RPMI7951 (cell line): Measurements from ENCODE around the genes SMIM6, WBP2 and FBF1.

- RAMPAGE, long total RNA = no peak
Observed at GRCh38 chr17:75589731-75589928, 2.0 kb downstream of the MYO15B start.

DNA sequence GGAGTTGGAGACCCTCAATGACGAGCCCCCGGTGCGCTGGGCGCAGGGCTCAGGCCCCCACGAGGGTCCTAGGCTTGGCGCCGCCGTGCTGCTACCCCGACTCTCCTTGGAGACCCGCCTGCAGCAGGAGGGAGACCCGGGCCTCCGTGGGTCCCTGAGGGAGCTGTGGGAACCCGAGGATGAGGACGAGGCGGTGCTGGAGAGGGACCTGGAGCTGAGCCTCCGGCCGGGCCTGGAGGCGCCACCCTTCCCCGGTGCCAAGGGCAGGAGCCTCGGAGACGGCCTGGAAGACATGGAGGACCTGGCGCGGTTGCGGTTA, 2.3 kb downstream of the MYO15B start:
- RAMPAGE, long total RNA = no peak

DNA sequence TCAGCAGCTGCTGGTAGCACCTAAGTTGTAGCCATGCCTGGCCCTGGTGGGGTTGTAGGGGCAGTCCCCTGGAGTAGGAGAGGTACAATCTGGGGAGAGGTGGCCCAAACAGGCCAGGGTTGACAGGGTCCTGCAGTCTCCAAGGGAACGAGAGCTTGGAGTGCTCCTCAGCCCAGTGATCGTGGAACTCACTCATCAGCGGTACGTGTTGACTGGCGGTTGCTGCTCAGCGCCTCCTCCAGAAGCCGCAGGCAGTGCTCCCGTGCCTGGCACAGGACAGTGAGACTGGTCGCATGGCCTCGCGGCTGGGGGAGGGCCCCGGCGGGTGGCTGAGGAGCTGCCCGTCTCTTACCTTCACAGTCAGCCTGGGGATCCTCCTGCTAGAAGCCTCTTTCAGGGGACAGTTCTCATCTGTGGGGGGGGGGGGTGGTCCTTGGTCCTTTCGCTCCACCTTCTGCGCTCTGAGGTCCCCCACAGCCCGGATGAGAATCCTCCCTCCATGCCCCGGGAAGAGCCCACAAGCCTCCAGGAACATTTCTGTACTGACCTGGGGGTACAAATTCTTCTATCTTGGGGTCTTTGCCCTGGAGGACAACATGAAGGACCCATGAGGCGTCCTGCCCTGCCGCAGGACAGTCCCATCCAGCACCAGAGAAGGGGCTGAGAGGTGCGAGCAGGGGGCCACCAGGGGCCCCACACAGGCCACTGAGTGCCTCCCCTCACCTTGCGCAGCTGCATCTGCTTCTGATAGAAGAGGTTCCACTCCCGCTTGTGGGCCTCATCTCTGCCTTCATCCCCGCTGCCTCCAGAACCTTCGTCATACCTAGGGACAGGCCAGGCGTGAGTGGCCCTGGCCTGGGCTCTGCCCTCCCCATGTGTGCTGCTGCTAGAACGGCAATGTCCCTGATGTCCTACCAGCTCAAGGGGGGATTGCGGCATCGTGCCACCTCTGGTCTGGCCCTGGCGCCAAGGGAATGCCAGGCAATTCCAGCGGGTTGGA, 2.5 kb upstream of the SMIM5 start:
- RAMPAGE, long total RNA = no peak

DNA sequence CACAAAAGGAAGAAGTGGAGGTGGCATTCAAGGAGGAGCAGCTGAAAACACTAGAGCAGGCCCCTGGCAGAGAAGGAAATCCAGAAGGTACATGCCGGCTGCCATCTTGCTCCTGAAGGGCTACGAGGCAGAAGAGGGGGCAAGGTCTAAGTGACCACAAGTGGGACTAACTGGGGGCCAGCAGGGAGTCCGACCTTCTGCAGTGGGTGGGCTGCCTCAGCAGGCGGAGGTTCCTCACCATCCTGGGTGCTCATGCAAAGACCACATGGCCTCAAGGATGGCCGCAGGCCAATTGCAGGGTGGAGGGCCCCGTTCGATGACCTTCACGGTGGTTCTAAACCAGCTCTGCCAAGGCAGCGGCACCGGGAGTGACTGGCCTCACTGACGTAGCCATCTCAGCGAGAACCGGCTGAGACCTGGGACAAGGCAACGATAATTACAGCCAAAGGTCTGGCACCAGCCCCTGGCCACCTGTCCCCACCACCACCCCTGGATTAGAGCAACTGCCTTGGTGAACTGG, 5.6 kb downstream of the SMIM5 start:
- RAMPAGE, long total RNA = no peak

- RAMPAGE, long total RNA = no peak
Observed at GRCh38 chr17:75646037-75646875, at the start of gene SMIM6. TSS of gene SMIM6 (plus strand) at chr17:75646251.

DNA sequence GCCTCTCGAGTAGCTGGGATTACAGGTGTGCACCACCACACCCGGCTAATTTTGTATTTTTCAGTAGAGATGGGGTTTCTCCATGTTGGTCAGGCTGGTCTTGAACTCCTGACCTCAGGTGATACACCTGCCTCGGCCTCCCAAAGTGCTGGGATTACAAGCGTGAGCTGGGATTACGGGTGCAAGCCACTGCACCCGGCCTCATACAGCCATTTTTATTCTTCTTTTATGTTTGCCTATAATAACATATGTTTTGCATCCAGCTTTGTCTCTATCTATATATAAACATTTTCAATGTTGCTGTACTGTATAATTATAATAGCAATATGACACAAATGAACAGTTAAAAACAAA, 15.1 kb downstream of the SAP30BP start:
- RAMPAGE, long total RNA = no peak

DNA sequence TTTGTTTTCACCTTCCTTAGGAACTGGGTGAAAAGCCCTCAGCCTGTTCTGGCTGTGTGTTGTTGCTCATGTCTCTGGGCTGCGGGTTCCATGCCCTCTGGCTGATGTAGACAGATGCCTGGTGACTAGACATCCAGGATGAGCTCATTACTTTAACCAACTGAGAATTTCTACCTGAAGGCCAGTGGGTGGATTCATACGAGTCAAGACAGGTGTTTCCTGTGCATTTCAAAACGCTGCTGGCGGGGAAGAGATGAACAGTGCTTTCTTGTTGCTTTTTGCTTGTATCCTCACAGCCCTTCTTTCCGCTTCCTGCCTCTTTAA, 22.3 kb downstream of the SAP30BP start:
- RAMPAGE, long total RNA = no peak

GRCh38 chr17:75704862-75706105, 16.0 kb upstream of the ITGB4 start:
- RAMPAGE, long total RNA = no peak

DNA sequence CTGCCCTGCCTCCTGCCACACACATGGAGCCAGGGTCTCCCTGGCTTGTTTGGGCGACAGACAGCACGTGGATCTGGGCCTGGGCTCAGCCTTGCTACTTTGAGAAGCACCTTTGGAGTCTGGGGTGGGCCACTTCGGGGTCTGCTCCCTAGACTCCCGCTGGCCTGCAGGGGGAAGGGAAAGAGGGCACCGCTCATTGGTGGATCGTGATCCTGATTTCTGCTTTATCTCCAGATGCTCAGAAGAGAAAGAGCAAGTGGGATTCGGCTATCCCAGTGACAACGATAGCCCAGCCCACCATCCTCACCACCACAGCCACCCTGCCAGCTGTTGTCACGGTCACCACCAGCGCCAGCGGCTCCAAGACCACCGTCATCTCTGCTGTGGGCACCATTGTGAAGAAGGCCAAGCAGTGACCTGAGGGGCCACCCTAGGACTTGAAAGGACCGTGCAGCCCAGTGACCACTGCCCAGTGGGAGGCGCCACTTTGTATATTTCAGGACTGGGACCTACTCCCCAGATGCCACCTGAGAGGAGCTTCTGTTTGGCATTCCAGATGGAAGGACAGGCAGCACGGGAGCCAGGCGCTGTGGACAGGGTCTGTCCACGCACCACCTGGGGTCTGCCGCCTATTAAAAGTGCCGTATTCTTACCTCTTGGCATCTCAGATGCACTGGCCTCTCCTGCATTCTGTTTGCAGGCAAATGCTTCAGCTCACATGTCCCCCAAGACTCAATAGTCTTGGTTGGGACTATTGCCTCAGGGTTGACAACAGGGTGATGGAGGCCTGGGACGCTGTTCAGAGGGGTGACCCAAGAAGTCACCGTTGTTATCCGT, 14.9 kb upstream of the ITGB4 start:
- RAMPAGE, long total RNA = no peak

- RAMPAGE, long total RNA = no peak
Observed at GRCh38 chr17:75721645-75722022, 375 bp downstream of the ITGB4 start.

DNA sequence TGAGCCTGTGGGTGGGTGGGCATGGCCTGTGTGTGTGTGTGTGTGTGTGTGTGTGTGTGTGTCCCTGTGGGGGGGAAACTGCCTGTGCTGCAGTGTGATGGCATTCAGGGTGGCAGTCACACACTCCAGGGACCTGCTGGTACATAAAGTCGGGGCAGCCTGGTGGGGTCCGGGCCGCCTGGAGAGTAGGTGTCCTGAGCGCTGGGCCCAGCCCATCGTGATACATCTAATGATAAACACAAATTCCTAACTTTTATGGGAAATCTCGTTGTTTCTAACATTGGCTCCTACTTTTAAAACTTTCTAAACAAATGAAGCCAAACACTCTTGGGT, 1.4 kb downstream of the ITGB4 start:
- RAMPAGE, long total RNA = no peak

DNA sequence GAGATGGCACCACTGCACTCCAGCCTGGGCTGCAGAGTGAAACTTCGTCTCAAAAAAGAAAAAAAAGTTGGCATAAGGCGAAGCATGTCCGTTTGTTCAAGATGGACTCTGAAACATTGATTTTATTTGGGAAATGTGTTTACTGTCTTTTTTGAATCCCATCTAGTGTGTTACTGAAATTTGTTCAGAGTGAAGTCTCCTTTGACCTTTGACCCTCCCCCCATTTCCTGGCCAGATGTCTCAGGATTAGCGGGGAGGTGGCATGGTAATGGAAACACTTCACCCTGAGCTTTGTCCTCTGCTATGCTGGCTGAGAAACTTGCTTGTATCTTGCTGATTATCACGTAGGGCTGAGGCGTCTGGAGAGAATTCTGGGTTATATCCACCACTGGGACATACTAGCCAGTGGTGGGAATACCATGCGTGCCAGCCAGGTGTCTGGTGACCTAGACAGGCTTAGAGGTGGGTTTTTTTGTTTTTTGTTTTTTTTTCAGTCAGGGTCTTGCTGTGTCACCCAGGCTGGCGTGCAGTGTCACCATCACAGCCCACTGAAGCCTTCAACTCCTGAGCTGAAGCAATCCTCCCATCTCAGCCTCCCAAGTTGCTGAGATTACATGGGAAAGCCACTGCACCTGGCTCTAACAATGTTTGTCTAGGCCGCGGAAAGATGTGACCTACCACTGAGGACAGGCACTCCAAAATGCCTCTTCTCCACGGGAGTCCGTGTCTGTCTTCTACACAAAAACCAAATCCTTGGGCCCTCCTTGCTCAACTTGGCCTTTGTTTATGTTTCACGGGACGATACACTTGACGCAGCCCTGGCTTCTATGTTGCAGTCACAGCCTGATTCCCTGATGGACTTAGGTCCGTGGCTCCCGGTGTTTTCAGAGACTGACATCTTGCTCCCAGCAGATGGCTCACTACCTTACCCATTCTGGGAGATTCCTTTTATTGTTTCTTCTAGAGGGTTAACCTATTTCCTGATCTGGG, 6.6 kb upstream of the GALK1 start:
- RAMPAGE, long total RNA = no peak

GRCh38 chr17:75783794-75784487, 665 bp upstream of the UNK start:
- RAMPAGE, long total RNA = no peak

GRCh38 chr17:75818286-75819087, 25.7 kb downstream of the UNC13D start:
- RAMPAGE, long total RNA = no peak

DNA sequence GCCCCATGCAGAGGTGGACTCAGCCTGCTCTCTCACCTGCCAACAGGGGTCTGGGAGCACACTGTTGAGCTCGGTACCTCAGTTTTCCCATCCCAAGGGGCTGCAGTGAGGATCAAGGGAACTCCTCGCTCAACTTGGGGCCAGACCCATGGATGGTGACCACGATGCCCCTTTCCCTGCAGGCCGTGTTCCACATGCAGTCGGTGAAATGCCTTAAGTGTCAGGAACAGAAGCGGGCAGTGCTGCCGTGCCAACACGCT, 20.2 kb downstream of the UNC13D start:
- RAMPAGE, long total RNA = no peak

- RAMPAGE, long total RNA = no peak
Observed at GRCh38 chr17:75854897-75855622, at the start of gene WBP2. TSS of gene WBP2 (minus strand) at chr17:75855335.

GRCh38 chr17:75873524-75874033, 4.8 kb downstream of the TRIM47 start:
- RAMPAGE, long total RNA = no peak

DNA sequence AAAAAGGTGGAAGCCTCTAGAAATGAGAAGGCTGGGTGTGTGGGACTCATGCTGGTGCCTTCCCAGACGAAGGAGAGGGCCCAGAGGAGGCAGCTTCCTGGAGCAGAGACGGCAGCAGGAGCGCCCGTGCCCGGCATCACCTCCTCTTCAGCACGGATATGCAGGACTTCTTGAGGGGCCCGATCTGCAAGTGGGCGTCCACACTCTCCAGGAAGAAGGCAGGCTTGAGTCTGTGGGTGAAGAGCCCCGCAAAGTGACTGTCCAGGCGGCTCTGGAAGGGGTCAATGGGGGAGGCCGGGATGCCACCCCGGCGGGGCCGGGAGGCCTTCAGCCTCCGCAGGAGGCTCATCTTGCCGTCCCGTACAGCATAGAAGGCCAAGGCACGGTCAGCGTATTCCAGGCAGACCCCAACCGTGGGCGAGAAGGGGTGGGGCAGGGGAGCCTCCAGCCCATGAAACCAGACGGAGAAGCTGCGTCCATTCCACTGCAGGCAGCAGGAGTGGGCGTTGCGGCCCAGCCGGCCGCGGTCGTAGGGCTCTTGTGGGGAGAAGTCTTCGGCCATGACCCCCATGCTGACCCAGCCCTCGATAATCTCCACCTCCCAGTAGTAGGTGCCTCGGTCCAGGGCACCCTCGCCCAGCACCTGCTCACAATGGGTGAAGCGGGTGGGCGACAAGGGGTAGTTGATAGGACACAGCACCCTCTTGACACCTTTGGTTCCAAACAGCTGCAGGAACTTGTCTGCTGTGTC, 3.9 kb downstream of the TRIM47 start:
- RAMPAGE, long total RNA = no peak

GRCh38 chr17:75875688-75876627, 2.4 kb downstream of the TRIM47 start:
- RAMPAGE, long total RNA = no peak

GRCh38 chr17:75940554-75941451, at the start of gene FBF1:
TSS of gene FBF1 (minus strand) at chr17:75941042.
- RAMPAGE, long total RNA = no peak